ENCODE measurements around the gene VAMP4.

DNA sequence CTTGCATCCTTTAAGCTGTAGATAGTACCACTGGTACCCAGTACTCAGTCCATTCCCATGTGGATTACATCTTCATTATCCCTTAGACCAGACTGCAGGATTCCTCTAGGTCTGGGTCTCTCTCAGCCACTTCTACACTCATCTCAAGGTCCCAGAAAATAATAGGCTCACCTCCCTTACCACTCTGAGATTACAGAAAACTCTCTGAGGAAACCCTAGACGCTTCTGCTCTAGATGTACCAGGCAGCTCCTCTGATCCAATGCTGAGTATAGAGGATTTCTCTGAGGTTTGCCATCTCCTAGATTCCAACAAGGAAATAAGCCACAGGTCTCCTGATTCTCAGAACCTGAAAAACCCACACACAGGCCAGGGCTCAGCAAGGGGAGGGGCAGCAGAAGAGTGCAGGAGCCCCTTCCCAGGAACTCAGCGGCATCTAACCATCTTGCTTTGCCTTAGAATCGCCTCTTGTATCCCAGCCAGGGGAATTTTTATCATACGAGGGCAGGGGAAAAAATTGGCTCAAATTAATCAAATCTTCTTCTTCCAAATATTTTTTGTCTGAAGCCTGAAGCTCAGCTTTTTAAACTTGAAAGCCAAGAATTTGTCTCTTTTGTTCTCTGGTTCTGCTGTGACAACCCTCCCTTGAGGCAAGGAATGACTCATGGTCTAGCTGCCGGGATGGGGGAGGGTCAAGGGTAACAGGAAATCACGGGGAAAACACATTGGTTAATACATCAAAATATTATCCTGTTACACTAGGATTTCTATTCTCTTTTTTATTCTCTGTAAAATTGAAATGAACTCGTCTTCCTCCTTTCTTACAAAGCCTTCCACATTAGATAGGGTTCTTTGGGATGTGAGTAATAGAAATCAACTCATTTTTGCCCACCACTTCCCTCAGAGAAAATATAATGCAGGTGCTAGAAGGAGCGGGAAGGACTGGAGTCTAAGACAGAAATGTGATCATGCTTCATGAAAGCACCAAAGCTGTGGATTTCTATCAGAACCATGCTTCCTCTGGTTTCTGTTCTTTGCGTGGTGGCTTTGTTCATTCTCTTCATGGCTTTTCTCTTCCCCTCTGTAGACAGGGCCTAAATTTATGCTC lies 30.9 kb downstream of the GORAB start:
- PRO-cap, 7 experiments: no peak in any of the 7 experiments

- PRO-cap, 7 experiments: no peak in any of the 7 experiments
These were observed 2.6 kb upstream of the PRRX1 start for GRCh38 chr1:170661204-170661819.

- PRO-cap, 7 experiments: no peak in any of the 7 experiments
These were observed 2.0 kb upstream of the PRRX1 start for GRCh38 chr1:170661820-170662426.

DNA sequence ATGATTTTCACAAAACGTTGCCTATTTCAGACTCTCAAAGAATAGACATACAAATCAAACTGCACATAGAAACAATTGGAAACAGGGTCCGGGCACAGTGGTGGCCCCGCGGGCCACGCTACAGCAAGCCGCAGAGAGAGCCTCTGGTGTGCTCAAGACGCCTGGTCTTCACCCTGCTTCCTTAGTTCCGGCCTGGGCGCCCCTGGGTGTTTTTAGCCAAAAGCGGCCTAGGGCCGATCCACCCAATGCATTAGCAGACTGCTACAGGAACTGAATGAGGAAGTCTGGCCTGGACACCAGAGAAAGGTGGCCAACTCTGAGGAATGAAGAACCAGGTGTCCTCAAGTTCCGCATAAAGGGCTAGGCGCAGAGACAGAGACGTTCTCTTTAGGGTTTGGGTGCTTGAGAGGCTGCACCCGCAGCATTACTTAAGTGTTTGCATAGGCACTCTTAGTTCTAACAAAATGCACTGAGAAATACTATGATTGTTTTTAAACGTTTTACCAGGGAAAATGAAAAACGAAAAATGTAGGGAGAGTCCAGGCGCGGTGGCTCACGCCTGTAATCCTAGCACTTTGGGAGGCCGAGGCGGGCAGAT lies 1.8 kb downstream of the PRRX1 start:
- PRO-cap, 7 experiments: no peak in any of the 7 experiments

DNA sequence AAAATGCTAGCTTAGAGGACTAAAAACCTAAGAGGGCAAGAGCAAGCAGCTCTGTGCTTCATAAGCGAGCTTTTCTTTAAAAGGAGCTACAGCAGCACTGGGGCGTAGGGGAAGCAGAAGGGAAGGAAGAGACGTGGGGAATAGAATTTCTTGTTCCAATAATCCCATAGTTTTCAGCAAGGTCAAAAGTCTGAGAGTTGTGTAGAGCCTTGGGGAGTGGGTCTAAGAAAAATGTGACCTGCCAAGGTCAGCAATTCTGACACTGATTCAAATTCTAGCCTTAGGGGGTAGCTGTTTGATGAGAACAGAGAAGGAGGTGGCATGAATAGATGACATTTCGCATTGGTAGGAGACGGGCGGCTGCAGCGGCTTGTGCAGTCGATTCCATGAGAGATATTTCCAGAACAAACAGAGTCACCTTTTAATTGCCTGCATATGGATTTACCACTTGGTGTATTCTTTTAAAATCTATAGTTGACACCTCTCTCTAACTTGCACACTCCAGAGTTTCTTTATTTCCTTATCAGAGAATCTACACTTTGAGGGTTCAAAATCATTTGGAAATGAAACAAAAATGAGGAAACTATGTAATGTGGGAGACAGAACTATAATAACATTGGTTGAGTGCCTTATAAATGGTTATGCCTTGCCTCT lies 22.5 kb downstream of the PRRX1 start:
- PRO-cap, 7 experiments: no peak in any of the 7 experiments

DNA sequence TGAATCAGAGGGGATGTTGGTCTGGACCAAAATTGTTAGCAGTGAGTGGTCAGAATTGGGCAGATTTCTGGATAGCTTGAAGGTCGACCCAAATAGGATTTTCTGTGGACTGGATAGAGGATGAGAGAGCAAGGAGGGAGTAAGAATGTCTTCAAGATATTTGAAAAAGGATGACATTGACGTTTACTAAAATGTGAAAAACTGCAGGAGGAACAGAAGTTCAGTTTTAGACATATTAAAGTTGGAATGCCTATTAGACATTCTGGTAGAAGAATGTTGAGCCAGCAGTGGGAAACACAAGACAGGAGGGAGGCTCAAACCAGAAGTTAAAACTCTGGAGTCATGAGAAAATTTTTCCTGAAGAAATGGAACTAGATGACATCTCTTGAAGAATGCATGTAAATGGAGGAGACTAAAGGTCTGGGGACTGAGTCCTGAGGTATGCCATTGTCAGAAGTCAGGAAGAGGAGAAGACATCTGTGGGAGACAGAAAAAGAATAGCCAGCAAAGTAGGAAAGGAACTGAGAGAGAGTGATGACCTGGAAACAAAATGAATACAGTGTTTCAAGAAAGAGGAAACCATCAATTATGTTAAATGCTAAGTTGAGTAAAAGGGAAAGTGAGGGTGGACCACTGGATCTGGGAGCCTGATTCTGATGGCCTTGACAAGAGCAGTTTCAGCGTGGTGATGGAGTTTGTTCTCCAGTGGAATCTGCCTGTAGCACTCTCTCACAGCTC lies 21.9 kb downstream of the FMO3 start:
- PRO-cap, 7 experiments: no peak in any of the 7 experiments

- PRO-cap, 7 experiments: no peak in any of the 7 experiments
These were observed 63.0 kb upstream of the PRRC2C start for GRCh38 chr1:171422209-171422943.

DNA sequence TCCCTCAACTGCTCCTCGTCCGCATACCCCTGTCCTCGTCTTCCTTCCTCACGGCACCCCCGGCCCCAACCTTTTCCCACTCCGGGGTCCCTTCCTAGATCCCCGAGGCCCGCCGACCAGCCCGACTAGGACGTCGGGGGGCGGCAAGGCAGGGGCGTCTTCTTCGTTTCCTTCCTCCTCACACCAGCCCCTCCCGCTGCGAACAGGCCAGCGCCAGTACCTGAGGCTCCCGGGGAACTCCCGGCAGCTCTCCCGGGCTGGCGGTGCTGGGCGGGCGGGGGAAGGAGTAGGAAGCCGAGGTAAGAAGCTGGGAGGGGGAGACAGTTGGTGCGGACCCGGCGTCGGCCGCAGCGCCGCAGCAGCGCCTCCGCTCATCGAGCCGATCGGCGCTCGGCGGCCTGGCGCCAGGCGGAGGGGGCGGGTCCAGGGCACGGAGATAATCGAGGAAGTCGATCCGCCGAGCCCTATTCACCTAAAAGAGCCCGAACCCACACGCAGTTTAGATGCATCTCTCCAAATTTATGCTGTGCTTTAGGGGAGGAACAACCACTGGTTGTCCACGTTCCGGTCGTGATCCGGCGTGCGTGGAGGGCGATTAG lies at the start of gene VAMP4:
VAMP4 (minus strand) TSS at position 376 of the 599 bp plus-strand sequence.
- PRO-cap, 7 experiments: peak in 6 of 7 experiments; most common plus-strand start position 467 of the sequence (in 6); most common minus-strand start position 376 of the sequence (in 6)

- PRO-cap, 7 experiments: no peak in any of the 7 experiments
These were observed 275.1 kb upstream of the C1orf105 start for GRCh38 chr1:172145294-172145912.

DNA sequence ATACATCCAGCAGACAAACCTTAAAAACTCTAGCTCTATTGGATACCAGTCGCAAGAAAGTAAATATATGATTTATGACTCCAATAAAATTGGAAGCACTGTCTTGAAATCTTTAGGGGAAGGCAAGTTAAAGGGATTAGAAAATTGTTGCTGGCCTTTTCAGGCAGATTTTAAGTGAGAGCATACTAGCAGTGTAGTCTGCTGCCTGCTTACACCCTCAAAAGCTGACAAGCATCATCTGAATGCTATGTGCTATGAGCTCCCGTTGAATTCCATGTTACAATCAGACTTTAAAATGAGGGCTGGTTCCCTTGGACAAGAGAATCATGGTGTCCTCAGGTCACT lies 271.2 kb upstream of the C1orf105 start:
- PRO-cap, 7 experiments: no peak in any of the 7 experiments

DNA sequence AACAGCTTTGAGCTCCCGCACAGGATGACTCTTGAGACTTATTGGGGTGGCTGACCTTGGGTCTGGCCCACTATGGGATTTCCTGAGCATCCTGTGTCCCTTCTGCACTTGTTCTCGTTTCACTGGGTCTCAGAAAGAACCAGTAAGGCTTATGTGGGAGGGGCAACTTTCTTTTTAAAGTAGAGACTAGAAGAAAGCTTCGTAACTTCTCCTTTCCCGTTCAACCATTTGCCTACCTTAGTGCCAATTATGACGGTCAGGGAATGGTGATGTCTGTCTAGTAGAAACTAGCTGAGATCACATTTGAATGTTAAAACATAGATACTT lies 59.5 kb upstream of the C1orf105 start:
- PRO-cap, 7 experiments: no peak in any of the 7 experiments

GRCh38 chr1:172394012-172394963 lies 26.2 kb upstream of the C1orf105 start:
- PRO-cap, 7 experiments: peak in 5 of 7 experiments; most common plus-strand start chr1:172394332 (in 5)

- PRO-cap, 7 experiments: no peak in any of the 7 experiments
These were observed 5.2 kb upstream of the PIGC start for GRCh38 chr1:172448830-172449779.

- PRO-cap, 7 experiments: no peak in any of the 7 experiments
These were observed 1.1 kb downstream of the SUCO start for GRCh38 chr1:172534076-172534424.

DNA sequence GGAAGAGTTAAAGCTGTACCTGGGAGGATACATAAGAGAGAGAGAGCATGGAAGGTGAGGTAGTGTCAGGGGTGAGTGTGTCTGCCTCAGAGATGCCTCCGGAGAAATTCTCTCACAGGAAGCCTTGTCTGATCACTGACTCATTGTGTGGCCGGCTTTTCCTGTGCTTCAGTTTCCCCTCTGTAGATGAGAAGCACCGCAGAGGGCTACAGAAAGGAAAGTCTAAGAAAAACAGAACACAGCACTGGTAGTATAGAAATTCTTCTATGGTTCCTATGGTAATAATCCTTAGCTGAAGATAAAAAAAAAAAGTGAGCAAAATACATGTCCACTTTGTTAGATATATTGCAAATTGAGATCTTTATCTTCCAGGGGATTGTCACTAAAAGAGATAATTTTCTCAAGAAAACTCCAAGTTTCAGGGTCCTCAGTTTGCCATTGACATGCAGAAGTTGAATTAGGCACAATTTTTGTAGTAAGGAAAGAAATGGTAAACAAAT lies 40.4 kb downstream of the FASLG start:
- PRO-cap, 7 experiments: peak in 1 of 7 experiments; most common plus-strand start position 62 of the sequence (in 1); most common minus-strand start position 77 of the sequence (in 1)

DNA sequence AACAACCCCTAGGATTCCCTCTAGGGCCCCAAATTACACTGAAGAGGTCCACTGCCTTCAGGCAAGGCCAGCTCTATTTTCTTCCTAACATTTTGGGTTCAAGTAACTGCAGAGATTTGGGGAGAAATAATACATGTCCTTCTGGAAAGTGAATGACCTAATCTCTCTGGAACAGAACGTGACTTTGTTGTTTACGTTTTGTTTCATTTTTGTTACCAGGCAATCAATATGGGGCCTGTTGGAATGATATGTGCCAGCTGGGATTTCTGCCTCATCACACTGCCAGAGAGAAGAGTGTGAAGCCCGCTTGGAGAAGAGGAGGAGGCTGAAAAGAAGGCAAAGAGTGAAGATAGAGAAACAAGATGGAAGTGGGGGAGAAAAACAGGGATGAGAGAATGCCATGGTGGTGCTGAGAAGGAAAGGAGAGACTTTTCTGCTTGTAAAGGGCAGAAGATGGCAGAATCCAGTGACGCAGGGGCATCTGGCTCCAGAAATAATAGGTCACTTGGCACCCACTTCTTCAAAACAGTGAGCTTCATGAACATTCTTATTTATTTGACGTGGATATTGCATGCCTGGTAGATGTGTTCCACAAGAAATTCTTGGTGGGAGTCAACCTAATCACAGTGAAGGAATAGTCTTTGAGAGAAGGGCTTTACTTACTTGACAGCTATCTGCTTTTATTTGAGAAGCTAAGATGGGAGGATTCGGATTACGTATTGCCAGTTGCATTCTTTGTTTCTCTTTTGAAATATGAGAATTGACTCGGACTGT lies 116.9 kb downstream of the FASLG start:
- PRO-cap, 7 experiments: no peak in any of the 7 experiments

- PRO-cap, 7 experiments: no peak in any of the 7 experiments
These were observed 16.6 kb downstream of the TNFSF4 start for GRCh38 chr1:173190440-173191003.

GRCh38 chr1:173475056-173475666 lies 2.0 kb upstream of the PRDX6 start:
- PRO-cap, 7 experiments: no peak in any of the 7 experiments

DNA sequence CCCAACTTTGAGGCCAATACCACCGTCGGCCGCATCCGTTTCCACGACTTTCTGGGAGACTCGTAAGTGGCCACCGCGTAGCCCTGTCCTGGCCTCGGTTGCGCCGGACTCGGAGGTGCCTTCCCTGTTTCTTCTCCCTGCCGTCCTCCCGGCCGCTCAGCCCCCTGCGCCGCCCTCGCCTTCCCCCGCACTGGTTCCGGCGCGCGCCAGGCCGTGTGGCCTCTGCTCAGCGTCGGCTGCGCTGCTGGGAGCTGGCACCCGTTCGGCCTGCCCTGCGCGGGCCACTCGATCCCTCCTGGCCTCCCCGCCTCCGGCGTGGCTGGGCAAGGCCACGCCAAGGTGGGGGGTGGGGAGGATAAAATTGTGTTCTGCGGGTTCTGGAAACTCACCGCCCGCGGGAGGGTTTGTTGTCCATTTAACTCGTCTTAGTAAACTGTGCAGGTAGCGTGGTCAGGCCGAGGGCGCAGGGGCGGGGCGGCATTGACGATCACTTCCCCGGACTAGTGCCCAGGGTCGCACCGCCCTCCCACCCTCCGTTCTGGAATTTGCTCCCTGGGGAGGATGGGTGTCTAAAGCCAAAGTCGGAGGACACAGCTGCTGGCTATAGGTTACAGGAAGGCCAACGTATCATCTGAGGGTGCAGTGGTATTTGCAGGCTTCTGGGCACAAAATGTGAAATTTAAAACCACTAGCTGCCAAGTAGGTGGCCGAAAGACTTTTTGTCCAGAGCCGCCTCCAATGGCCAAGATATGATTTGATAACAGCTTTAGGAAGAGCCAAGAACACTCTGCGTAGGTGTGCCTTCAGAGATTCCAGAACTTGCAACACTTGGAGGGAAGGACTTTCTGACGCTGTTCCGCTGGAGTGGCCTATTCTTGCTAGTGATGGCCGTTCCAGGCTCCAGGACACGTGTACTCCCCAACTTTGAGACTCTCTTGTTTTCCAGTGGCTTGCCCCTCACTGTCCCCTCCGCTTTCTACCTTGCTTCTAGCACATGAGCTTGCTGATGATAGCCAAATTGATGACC lies 609 bp downstream of the PRDX6 start:
- PRO-cap, 7 experiments: peak in 2 of 7 experiments; most common plus-strand start position 366 of the sequence (in 1); most common minus-strand start position 192 of the sequence (in 2)

- PRO-cap, 7 experiments: no peak in any of the 7 experiments
These were observed 27.1 kb downstream of the PRDX6 start for GRCh38 chr1:173504152-173504759.